GM23248 (cell line): ENCODE measurements around the genes COP1, CLEC20A and RALGPS2.

GRCh38 chr1:176125198-176125755, 81.8 kb downstream of the COP1 start:
- RAMPAGE, long total RNA: no peak

- RAMPAGE, long total RNA: no peak
Measured at GRCh38 chr1:176162678-176163136, 44.4 kb downstream of the COP1 start.

- RAMPAGE, long total RNA: no peak
Measured at GRCh38 chr1:176206033-176206937, 801 bp downstream of the COP1 start.

GRCh38 chr1:176206938-176207841, at the start of gene COP1:
Gene COP1, minus strand, starts transcription at chr1:176207286.
- RAMPAGE, long total RNA: no peak

DNA sequence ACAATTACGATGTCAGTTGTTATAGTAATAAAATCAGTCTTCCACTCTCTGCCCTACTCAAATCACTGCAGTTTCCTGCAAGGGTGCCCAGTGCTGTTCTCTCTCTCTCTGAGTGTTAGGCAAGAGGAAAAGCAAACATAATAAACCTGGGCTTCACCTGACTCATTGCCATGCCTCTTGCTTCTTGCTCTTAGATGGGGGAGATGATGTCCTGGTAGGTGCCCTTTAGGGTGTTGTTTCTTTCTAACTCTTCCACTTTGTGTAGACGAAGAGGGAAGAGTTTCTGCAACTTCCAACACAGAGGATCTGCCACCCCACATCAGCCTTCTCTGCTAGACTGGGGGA, 59.5 kb downstream of the PAPPA2 start:
- RAMPAGE, long total RNA: no peak

DNA sequence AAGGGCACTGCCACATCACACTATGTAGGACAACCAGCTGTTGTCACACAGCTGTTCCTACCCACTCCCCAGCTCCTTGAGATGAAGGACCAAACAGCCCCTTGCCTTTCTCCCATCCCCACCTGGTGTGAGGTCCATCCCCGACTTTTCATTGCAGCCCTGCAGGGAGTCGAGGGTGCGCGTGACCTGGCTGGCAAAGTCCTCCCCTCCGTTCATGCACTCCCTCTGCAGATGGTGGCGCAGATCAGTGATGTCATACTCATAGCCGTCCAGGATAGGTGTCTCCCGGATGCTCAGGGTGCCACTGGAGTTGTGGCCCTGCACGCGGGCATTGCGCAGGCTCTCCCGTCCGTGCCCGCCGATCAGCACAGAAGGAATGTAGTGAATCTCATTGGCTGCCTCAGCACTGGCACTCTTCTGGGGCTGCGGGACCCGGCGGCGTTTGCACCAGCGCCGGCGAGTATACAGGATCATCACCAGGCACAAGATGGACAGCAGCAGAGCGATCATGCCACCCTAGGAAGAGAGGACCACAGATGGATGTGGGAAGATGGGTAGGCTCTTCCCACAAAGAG, 132.1 kb downstream of the ASTN1 start:
- RAMPAGE, long total RNA: no peak

DNA sequence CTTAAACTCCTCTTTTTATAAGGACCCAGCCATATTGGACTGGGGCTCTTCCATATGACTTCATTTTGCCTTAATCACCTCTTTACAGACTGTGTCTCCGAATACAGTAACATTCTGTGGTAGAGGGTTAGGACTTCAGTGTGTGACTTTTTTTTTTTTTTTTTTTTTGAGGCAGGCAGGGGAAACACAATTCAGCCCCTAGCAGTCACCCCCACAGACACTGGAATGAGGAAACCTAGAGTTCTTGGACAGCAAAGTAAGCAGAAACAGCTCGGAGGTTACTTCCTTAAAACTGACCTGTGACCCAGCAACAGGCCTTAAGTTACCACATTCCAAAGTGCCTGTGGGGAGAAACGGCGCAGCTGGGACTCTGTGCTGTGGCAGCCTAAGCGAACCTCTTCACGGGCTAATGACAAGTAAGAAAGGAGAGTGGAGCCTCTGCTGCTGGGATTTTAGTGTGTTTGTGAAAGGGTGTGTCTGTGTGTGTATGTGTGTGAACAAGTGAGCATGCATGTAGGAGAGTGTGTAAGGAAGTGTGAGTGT, 180.5 kb downstream of the BRINP2 start:
- RAMPAGE, long total RNA: no peak

GRCh38 chr1:177968246-177968584, 1.6 kb downstream of the SEC16B start:
- RAMPAGE, long total RNA: no peak

GRCh38 chr1:178000081-178000555, 30.3 kb upstream of the SEC16B start:
- RAMPAGE, long total RNA: no peak

- RAMPAGE, long total RNA: no peak
Measured at GRCh38 chr1:178032963-178033467, 60.9 kb upstream of the RASAL2 start.

DNA sequence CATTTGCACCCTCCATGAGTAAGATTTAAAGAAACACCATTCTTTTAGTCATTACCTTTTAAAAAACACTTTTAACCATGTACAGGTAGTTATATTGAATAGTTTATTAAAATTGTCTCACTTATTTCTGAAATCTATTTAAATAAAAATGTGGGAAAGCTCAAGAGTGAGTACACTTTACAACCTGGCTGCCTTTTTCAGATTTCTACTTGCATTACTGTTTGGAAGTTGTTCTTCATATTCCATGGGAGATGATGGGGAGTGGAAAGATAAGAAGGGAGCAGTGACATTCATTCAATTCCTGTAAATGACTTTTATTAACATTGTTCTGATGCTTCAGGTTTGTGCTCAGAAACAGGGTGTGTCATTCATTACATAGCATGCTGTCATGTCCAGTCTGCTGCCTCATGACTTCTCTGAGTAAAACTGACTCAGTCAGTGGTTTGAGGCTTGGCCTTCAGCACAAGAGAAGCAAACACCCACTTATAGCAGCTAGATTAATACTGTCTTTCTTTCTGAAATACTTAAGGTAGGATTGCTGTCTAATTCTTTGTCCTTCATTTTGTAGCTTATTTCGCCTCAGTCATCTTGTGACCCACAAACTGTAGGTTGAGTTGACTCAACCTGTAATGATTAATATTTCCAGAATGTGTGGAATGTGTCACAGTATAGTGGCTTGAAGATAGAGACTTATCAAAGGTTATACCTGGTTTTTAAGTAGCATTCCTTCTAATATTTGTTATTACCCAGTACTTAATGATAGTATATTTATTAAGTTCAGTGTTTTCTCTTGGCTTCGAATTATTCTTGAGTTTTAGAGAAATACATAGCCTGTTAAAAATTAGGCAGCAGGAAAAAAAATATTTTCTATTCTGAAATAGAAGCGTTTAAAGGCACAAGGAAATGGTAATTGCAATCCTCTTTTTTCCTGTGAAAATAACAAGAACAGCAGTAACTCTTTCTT, 32.9 kb downstream of the RASAL2 start:
- RAMPAGE, long total RNA: no peak

GRCh38 chr1:178151729-178152237, 57.9 kb downstream of the RASAL2 start:
- RAMPAGE, long total RNA: no peak

DNA sequence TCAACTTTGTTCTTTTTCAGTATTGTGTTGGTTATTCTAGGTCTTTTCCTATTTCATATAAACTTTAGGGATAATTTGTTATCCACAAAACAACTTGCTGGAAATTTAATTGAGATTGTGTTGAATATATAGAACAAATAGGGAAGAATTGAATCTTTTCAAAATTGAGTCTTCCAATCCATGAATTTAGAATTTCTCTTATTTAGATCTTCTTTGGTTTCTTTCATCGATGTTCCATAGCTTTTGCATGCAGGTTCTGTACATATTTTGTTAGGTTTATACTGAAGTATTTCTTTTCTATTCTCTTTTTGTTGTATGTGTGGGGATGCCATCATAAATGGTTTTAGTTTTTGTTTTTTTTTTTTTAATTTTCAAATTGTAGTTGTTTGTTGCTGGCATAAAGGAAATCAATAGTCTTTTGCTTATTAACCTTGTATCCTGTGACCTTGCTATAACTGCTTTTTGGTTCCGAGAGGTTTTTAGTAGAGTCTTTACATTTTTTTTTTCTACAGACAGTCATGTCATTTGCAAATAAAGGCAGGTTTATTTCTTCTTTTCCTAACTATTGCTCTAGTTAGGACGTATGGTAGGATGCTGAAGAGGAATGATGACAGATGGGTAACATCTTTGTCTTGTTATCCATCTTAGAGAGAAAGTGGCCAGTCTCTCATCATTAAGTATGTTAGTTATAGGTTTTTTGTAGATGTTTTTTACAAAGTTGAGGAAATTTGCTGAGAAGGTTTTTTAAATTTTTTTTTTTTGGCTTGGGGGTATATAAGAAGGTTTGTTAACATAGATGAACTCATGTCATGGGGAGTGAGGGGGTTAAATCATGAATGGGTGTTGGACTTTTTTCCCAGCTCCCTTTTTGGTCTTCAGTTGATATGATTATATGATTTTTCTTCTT, 91.1 kb downstream of the RASAL2 start:
- RAMPAGE, long total RNA: no peak

DNA sequence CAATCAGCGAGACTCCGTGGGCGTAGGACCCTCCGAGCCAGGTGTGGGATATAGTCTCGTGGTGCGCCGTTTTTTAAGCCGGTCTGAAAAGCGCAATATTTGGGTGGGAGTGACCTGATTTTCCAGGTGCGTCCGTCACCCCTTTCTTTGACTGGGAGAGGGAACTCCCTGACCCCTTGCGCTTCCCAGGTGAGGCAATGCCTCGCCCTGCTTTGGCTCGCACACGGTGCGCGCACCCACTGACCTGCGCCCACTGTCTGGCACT, 176.4 kb downstream of the CLEC20A start:
- RAMPAGE, long total RNA: no peak

- RAMPAGE, long total RNA: no peak
Measured at GRCh38 chr1:178493667-178494053, 3.1 kb downstream of the CLEC20A start.

- RAMPAGE, long total RNA: no peak
Measured at GRCh38 chr1:178496730-178497197, at the start of gene CLEC20A. Gene CLEC20A, minus strand, starts transcription at chr1:178496964.

DNA sequence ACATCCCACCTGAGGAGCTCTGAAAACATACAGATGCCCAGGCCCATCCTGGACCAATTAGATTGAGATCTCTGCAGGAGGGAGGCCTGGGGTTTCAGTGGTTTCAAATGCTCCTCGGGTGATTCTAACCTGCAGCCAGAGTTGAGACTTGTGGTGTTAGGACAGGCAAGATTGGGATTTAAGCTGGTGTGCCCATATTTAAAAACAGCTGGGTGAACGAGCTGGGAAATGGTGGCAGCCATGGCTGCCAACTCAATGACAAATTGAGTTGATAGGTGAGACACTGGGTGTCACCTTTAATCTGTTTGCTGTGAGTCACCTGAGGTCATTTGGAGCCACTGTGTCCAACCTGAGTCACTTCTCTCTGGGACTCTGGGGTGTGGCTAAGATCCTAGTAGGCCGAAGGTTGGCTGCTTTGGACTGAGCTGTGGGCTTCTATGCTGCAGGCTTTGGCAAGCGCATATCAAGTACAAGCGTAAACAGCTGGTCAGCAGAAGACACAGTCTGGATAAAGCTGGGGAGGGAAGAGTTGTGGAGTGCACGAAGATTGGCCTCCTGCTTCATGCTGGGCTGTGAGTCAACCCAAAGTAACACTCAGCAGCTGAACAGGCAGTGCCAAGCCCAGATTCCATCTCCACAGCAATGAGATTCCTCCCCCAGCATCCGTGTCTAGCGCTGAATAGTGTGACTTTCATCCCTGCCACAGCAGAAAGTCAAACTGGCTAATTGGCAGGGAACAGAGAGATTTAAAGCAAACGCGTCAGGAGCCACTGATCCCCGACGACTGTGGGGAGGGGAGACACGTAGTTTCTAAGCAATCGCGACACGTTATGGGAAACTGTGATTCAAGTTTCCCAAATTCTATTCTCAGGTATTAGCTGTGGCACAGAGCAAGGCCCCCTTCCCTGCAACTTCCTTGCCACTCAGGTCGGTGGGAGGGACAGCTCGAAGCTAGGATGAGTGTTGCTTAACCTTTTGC, 24.0 kb downstream of the TEX35 start:
- RAMPAGE, long total RNA: no peak

DNA sequence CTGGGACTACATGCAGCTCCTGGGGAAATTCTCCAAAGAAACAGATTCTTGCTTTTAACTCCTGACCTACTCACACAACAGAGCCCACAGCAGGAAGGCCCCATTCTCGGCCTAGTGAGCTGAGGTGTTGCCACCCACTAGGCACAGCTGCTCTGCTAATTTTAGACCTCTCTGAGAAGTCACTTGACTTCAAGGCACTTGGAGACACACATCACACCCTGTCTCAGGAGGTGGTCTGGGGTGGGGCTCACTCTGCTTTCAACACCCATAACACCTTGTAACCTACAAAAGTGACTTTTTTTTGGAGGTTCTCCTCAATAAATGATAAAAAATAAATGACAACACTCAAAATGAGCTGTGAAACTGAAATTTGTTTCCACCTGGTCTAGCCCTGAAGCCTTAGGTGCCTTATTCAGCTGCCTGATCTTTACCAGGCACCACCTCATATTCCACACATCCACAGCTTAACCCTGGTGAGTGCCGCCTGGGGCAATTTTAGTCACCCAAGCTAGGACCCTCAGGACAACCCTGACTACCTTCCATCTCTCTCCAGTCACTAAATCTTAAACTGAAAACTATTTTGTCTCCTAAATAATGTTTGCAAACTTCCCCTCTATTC, 93.2 kb downstream of the TEX35 start:
- RAMPAGE, long total RNA: no peak

- RAMPAGE, long total RNA: no peak
Measured at GRCh38 chr1:178724698-178725705, at the start of gene RALGPS2. Gene RALGPS2, plus strand, starts transcription at chr1:178725244.

DNA sequence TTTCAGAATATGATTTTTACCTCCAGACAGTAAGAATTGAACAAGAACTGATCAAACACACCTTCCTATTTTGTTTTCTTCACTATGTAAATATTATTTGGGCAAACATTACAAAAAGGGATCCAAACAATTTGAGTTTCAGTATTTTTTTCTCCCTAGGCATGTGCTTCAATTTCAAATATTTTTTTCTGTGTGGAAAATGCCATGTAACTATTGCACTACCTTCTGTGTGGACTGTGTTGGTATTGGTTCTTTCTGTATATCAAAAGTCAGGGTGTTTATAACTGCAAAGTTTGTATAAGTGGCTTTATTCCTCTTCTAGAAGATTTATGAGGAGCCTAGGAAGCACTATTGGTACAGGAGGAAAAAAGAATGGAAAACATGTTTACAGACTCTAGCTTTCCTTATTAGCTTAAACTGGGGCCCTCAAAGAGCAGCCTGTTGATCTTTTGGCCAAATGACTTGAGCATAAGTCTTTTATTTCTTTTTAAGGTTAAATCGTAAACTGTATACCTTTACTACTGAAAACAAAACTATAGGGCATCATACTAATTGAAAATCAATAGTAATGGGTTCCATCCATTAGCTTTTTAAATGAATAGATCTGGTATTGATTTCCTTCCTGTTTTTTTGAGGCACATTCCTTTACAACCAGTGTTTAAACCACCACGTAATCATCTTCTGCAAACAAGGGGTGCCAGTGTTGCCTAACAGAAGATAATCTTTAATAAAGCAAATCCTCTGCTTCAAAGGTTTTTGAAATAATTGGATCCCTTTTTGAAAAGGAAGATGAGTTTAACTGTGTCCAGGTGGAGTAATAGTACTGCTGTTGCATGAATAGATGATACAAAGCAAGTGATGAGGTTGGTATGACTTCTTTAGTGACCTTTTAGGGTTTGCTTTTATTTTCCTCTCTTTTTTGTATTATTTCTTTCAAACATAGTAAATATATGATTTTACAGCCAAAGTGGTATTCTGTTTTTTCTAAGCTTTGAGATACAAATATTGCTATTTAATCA, 48.6 kb upstream of the ANGPTL1 start:
- RAMPAGE, long total RNA: no peak